Vagina (tissue), 1 donor: ENCODE measurements around the genes PLCXD3 and GHR.

GRCh38 chr5:40936790-40936989 lies 27.4 kb downstream of the C7 start:
- PRO-cap: no peak
- RAMPAGE, long total RNA: no peak

DNA sequence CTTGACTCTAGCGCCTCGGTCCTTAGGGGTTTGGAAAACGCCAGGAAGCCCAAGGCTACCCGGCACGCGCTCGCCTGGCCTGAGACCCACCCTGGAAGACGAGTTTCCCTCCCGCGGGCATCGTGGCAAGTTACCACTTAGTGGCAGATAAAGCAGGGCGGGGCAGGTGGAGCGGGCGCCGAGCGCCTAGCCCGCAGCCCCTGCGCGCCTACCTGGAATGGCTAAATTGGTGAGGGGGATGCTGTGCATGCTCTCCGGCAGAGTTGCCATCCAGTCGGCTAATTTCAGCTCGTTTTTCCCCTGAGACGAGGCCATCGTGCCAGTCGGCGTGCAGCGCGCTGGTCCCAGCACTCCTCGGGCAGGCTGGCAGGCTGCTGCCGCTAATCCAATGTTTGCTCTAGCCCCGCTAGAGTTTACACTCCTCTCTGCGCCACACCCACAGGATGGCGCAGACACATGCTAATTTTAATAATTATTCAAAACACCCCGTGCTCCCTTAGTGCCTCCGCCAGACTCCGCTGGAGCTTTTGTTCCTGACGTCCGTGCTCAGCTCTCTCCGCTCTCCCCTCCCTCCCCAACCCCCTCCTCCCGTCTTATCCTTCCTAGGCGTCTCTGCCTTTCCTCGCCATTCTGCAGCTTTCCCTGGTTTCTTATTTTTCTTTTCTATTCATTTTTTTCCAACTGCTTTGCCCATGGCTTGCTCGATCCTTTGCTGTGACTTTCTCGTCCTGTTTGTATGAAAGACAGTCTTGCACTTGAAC lies at the start of gene PLCXD3:
Gene PLCXD3 (minus strand): TSS at position 390 of the 761 bp plus-strand sequence.
- PRO-cap: bidirectional peak, plus-strand start at position 523 of the sequence, minus-strand start at position 387 of the sequence
- RAMPAGE, long total RNA: start-site peak on the minus strand centred at position 370 of the sequence, 49 bp wide, 68 reads

DNA sequence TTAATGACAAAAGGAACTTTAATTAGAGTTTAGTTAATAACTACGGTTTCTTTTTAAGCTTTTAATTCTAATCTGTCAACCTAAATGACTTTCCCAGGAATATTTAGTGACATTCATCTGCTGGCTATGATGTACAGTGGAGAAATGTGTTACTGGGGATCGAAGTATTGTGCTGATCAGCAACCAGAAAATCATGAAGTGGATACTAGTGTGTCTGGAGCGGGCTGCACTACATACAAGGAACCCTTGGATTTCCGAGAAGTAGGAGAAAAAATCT lies 8.2 kb upstream of the FBXO4 start:
- PRO-cap: no peak
- RAMPAGE, long total RNA: no peak

DNA sequence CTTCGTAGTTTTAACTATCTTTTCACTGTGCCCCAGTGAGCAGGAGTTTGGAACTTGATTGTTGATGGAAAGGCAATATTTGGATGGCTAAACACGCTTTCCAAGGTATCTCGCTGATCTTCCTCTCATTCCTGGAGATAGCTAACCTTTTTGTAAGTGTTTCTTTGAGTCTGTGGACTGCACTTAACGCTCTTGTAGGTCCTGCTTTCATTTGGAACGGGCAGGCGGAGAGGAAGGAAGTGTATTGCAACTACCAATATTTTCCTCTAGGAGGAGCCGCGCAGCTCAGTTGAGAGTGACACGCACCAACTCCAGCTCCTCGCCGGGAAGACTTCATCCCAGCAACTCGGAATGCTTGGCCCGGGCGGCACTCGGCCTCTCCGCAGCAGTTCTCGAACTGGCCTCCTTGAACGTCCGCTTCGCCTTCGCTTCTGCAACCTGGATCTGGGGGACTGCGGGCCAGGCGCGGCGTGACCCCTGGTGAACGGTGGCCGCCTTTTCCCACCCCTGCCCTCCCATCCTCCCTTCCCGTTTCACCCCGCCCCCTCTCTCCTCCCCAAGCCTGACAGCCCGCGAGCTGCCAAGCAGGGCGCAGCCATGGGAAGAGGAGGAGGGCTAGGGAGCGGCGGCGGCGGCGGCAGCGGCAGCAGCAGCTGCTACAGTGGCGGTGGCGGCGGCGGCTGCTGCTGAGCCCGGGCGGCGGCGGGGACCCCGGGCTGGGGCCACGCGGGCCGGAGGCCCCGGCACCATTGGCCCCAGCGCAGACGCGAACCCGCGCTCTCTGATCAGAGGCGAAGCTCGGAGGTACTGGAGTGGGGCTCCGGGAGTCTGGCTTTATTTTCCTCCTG lies at the start of gene GHR:
Gene GHR (plus strand): TSS at position 288 of the 848 bp plus-strand sequence.
- PRO-cap: bidirectional peak, plus-strand start at position 288 of the sequence, minus-strand start at position 213 of the sequence; bidirectional peak, plus-strand start at position 611 of the sequence, minus-strand start at position 433 of the sequence
- RAMPAGE, long total RNA: no peak

DNA sequence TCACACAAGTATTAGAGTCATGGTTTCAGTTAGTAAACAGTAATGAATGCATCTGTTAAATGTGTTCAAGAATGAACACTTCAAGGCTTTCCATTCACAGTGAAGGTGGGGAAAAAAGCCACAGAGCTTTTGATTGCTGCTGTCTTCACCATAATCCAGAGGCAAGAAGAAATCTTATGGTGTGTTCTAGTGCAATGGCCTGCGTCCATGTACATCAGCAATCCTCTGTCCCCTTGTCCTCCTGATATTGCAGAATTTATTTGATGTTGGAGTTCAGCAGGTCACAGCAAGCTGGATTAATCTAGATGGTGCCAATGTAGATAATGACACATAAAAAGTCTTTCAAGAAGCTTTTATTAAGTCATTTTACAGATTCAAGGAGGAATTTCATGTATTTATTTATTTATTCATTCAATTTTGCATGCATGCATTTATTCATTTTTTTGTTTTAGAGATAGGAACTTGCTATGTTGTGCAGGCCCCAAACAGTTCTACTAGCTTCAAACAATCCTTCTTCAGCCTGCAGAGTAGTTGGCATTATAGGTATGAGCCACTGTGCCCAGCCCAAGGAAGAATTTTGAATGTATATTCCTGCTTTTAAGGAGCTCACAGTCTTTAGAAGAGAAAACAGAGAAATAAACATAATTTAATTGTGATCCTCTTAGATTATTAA lies 147.0 kb downstream of the GHR start:
- PRO-cap: no peak
- RAMPAGE, long total RNA: no peak

DNA sequence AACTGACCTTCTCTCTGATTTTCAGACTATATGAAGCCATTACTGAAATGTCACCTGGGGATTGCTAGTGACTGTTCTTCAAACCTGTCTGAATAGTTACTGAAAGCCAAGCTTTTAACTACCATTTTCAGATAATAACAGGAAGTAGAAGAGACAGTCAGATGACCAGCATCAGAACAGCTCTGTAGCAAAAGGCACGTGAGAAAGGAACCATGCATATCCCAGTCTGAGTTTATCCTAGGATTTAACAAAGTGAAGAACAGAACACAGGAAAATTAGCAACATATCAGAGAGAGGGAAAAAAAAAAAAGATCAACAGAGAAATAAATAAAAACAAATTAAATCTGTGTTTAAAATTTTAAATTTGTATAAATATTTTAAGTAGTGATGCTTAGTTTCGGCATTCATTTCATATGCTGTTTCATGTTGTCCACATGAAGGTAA lies 75.0 kb upstream of the SELENOP start:
- PRO-cap: no peak
- RAMPAGE, long total RNA: no peak

DNA sequence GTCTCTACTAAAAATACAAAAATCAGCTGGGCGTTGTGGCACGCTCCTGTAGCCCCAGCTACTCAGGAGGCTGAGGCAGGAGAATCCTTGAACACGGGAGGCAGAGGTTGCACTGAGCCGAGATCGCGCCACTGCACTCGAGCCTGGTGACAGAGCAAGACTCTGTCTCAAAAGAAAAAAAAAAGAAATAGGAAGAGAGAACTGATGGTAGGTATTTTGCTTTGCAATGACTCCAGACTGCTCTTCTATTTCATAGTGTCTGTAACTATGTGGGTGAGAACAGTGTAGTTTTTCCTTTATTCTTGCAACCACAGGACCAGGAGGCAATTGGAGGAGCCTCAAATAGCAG lies 49.8 kb downstream of the ANXA2R start:
- PRO-cap: no peak
- RAMPAGE, long total RNA: no peak

DNA sequence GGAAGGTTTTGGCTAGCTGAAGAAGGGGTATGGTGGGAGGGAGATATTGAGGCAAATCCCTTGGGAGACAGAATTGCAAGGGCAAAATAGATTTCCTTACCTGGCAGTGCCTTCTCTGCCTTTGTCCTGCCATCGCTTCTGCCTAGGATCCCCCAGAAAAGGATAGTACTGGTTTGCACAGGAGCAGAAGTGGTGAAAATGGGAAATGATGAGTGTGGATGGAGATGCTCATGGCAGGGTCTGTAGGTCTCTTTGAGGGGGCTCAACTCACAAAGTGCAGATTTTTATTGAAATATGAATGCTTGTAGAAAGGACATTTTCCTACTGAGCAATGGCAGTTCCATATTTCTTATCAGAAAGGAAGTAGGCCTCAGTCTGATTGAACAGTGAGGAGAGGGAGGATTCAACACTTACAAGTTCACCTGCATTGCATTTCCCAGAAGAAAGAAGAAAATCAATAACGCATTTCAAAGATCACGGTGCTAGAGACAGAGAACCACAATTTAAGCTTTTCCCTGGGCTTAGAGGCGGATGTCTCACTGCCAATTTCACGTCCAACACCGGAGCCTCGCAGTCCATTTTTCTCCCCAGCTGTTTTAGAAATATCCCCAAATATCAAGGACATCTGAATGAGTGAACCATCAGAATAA lies 49.3 kb downstream of the ANXA2R start:
- PRO-cap: no peak
- RAMPAGE, long total RNA: no peak

DNA sequence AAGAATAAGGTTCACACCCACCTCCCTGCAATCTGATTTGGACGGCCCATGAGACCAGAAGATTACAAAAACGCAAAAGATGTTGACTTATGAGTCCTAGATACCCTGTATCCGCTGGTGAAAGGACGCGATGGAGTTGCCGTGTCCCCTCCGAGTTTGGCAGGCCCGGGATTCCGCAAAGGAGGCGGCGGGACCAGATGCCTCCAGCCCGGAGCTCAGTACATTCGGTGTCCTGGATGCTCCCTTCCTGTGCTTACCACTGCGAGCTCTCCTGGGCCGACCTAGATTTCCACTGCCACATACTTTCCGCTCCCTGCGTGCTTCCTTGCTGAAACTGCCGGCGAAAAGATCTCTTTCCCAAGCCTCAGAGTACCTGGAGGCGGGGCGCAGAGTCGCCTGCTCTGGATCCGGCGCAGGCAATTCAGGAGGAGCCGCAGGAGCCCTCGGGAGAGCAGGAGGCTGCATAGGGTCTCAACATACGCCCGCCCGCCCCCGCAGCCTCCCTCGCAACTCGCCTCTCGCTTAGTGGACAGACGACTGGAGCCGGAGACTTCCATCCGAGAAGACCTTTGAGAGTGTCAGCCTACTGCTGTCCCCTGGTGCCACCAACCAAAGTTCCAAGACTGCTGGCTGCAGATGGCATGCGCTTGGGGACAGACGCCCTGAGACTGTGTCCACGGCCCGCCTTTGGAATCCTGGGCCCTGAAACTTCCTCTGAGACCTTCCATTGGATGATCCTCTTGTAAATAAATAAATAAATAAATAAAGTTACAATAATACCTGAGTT lies 39.8 kb downstream of the ANXA2R start:
- PRO-cap: bidirectional peak, plus-strand start at position 367 of the sequence, minus-strand start at position 336 of the sequence
- RAMPAGE, long total RNA: no peak

DNA sequence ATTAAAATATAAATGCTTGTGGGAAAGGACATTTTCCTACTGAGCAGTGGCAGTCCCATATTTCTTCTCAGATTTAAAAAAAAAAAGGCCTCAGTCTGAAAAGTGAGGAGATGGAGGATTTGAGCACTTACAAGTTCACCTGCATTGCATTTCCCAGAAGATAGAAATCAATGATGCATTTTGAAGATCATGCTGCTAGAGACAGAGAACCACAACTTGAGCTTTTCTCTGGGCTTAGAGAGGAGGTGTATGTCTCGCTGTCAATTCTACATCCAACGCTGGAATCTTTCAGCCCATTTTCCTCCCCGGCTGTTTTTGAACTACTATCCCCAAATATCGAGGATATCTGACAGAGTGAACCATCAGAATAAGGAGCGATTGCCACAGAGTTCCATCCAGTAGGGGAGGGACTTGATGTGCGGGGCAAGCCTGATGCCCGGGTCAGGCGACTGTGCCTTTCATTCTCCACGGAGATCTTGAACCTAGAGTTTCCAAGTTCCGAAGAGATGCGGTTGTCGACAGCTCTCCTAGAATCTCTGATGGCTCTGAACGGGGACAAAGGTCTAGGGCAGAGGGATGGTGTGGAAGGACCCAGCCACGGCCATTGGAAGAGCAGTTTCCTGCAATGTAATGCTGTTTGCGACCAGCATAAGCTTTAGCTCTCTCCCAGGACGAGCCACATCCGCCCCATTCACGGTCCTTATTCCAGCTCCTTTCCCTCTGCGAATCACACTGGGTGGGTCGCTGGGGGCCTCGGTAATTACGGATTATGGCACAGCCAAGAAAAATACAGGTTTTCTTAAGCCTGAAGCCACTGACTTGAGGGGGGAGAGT lies 23.0 kb downstream of the ANXA2R start:
- PRO-cap: no peak
- RAMPAGE, long total RNA: start-site peak on the minus strand centred at position 219 of the sequence, 949 bp wide, 13 reads

GRCh38 chr5:43039302-43040256 lies 540 bp downstream of the ANXA2R start:
- PRO-cap: bidirectional peak, plus-strand start at chr5:43040059, minus-strand start at chr5:43039778
- RAMPAGE, long total RNA: no peak

- PRO-cap: no peak
- RAMPAGE, long total RNA: no peak
Measured at GRCh38 chr5:43068691-43069030, 28.5 kb upstream of the ANXA2R start.

DNA sequence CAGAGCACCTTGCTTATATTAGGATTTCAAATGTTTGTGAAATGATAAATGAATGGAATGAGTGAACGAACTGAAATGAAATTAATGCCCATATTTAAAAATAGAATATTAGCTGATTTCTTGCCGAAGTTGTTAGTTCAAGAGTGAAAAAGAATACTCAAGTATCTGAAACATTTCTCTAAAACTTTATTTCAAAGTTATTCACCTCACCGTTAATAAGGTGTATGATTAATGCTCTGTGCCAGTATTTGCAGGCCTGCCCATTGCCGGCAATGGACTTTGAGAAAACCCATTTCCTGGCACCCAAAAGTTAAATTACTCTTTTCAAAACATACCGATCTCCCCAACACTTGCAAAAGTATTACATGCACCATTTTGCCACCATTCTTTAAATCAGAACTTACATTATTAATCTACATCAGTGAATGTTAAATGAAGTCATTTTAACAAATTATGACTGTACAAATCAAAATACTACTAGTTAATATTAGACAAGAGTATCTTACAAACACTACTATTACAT lies 23.9 kb downstream of the HMGCS1 start:
- PRO-cap: no peak
- RAMPAGE, long total RNA: no peak

DNA sequence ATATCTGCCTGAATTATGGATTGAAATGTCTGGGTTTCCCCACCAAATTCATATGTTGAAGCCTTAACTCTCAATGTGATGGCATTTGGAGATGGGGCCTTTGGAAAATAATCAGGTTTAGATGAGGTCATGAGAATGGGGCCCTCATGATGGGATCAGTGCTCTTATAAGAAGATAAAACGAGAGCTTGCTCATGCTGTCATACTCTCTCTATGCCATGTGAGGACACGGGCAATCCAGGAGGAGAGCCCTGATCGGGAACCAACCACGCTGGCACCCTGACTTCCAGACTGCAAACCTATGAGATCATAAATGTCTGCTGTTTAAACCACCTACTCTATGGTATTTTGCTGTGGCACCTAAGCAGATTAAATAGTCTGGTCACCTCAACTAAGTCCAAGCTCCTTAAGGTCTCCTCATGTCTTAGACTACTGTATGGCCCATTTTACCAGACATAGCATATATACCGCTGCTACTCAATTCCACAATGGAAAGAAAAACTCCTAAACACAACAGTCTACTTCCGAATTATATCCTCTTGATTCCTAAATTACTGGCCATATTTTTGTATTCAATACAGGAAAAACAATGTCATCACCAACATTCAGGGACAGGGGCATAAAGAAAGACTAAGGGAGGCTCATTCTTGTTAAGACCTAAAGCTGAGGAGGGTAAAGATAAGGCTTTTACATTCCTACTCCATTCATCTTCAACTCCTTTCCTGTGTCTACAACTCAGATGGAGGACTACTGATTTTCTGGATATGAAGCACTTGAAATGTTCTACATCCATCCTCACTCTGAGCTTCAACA lies 9.8 kb downstream of the HMGCS1 start:
- PRO-cap: no peak
- RAMPAGE, long total RNA: no peak

DNA sequence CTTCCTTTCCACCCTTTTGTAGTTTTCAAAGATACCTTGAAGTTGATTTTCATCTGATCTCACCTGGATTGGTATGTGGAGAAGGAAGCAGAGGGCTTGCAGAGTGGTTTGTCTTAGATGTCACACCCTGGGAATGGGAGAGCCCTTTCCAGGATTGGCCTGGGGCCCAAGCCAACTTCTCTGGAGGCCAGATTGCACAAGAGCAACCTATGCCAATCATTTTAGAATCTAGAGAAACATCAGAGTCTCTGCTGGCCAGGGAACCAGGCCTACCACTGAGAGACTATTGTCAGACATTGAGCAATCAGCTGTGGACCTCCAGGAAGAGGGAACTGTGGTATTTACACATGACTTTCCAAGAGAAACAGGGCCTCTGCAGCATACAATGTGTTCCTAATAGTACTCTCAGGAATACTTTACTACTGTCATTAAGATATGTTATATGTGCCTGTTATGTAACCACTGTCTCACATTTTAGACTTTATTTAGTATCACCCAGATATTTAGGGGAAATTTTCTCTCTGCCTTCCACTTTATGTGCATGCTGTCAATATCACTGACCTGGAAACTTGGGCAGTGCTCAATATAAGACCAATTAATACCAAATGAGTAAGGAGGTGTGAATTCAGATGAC lies 20.4 kb upstream of the CCL28 start:
- PRO-cap: no peak
- RAMPAGE, long total RNA: no peak

DNA sequence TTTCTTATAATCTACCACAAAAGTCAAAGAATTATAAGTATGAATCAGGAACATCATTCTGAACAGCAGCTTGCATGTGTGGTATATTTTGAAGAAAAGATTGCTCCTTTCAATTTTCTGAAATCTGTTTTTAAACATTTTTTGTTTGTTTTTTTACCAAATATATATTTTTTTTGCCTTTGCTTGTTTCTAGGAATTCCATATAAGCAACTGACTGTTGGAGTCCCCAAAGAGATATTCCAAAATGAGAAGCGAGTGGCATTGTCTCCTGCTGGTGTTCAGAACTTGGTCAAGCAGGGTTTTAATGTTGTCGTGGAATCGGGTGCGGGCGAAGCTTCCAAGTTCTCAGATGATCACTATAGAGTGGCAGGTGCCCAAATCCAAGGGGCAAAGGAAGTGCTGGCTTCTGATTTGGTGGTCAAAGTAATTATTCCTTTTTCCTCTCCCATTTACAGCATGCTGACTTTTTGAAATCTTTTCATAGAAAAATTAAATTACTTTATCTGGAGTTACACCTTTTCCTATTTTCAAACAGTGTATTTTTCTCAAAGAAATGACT lies 9.8 kb downstream of the NNT start:
- PRO-cap: no peak
- RAMPAGE, long total RNA: no peak

- PRO-cap: no peak
- RAMPAGE, long total RNA: start-site peak on the plus strand at chr5:43683920-43684666, 8 reads
Measured at GRCh38 chr5:43684089-43684512, 81.1 kb downstream of the NNT start.

DNA sequence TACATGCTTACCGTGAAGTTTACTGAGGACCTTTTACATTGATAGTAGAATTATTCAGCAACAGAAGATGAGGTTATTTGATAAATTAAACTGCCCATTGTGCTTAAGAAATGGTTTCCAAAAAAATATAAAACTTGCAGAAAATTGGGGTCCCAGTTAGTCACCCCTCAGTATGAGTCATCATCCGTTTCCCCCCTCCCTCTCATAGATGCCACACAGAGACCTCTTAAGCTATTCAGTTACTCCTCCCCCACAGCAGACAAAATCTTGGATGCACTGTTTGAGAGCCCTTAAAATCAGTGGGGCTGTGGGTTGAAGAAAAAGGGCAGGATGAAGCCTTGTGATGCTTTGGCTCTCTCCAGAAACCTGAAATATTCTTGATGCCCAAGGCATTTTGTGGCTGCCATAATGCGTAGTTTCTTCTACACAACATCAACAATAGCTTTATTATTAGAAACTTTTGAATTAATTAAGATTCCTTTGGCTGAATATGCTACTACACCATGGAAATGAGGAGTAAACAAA lies 133.7 kb downstream of the MRPS30 start:
- PRO-cap: no peak
- RAMPAGE, long total RNA: no peak

DNA sequence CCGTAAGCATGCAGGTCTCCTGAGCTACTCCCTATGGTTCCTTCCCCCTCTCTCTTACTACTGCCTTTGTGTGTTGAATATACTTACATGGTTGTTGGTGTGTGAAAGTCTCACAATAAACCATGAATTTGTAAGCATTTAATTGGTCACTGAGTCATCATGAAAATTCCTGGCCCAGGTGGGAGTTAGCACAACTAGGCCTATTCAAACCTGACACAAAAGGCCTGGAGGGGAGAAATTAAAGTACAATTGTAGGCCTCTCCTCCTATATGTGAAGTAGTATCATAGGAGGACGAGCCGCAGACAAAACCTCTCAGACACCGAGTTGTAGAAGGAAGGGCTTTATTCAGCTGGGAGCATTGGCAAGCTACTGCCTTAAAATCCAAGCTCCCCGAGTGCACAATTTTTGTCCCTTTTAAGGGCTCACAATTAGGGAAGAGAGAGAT lies 397.0 kb downstream of the MRPS30 start:
- PRO-cap: no peak
- RAMPAGE, long total RNA: no peak

DNA sequence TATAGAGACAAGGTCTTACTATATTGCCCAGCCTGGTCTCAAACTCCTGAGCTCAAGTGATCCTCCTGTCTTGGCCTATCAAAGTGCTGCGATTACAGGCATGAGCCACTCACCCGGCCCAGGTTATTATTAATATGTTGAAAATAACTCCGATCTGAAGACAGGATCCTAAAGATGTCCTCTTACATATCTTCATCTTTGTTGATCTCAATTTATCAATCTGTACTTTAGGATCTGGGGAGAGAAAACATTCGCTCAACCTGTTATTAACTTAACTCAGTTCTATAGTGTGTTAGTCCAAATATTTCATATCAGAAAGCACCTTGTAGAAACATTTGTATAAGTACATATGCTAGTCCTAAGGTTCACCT lies 248.8 kb downstream of the HCN1 start:
- PRO-cap: no peak
- RAMPAGE, long total RNA: no peak